Epithelial cell of esophagus (primary cell): ENCODE measurements around the gene PPDPF.

DNA sequence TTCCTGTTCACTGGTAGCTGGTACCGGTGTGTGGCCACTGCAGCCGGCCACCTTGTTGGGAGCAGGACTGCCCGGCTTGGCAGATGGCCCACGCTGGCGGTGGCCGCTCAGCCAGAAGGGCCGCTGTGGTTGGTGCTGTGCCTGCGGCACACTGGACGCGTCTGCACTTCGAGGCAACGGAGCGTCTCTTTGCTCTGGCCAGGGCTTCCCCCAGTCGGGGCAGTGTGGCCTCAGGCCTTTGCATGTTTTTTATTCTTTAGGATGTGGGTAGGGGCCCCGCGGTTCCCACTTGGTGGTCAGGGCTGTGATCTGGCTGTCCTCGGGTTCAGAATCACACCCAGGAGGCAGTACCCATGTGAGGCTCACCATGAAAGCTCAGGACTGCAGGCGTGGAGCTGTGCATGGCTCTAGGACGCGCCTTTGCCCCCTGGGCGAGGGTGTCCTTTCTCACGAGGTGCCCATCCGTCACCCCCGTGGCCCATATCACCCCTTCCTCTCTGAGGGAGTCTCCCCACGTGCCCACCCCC, 9.9 kb upstream of the COL20A1 start:
- RRBS, result 99% methylated on average over 1 of the region's 25 CpGs

GRCh38 chr20:63283797-63284088, 9.2 kb upstream of the COL20A1 start:
- RRBS, result no CpG with 5 or more reads among the region's 16 CpGs

DNA sequence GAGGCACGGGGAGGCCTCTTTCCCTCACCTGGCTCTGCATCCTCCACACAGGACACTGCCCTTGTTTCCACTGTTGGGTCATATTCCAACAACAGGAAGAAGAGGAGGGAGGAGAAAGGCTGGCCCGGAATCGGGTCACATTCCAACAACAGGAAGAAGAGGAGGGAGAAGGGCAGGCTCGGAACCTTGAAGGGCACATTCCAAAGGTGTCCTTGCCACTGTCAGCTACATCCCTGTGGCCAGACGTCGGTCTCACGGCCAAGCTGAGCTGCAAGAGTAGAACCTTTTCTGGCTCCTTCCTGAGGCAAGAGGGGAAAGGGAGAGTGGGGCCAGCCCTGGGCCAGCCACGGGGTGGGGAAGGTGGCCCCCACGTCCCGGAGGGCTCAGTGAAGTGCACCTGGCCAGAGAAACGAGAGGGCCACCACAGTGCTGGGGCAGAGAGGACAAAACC, 25.4 kb downstream of the CHRNA4 start:
- RRBS, result no CpG with 5 or more reads among the region's 11 CpGs

DNA sequence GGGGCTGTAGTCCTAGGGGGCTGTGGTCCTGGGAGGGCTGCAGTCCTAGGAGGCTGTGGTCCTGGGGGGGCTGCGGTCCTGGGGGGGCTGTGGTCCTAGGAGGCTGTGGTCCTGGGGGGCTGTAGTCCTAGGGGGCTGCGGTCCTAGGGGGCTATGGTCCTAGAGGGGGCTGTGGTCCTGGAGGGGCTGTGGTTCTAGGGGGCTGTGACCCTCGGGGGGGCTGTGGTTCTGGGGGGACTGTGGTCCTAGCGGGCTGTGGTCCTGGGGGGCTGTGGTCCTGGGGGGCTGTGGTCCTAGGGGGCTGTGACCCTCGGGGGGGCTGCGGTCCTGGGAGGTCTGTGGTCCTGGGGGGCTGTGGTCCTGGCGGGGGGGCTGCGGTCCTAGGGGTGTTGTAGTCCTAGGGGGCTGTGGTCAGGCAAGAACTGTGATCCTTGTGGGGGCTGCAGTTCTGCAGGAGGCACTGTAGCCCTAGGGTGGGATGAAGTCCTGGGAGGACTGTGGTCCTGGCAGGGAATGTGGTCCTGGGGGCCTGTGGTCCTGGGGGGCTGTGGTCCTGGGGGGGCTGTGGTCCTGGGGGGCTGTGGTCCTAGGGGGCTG, 7.4 kb downstream of the CHRNA4 start:
- RRBS, result no CpG with 5 or more reads among the region's 8 CpGs

GRCh38 chr20:63434648-63435229, 37.7 kb downstream of the KCNQ2 start:
- RRBS, result no CpG with 5 or more reads among the region's 29 CpGs

GRCh38 chr20:63520710-63520909, at the start of gene PPDPF:
TSS of gene PPDPF (plus strand) at chr20:63520765.
- RRBS, result no CpG with 5 or more reads among the region's 37 CpGs

GRCh38 chr20:63589528-63590580, 15.8 kb upstream of the HELZ2 start:
- RRBS, result 92% methylated on average over 3 of the region's 58 CpGs

DNA sequence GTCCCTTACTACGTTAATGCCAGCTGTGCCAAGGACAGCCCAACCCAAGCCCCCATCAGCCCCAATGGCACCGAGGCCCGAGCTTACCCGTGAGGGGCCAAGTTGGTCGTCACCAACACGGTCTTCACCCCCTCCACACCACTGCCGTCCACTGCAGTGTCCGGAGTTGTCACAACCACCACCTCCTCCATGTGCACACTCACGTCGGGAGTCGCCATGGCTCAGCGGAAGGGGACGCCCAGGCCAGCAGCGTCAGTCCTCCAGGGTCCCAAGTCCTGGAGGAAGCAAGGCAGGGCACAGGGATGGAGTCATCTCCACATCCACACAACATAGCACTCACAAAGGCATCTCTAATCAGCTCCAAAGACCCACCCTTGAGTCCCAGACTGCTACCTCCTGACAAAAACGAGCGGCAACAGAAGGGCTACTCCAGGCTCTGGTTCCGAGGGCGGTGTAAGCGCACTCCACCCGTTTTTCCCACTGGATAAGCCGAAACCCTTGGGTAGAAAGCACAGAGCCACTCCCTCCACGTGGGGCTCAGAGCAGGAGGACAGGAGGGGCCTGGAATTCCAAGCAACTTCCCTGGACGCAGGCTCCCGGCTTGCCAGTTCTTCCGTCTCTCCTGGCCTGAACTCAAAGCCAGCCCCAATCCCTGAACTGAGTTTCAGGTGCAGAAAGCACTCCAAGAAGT, 7.6 kb downstream of the GMEB2 start:
- RRBS, result no CpG with 5 or more reads among the region's 25 CpGs

GRCh38 chr20:63635712-63636283, 8.9 kb upstream of the GMEB2 start:
- RRBS, result no CpG with 5 or more reads among the region's 14 CpGs

DNA sequence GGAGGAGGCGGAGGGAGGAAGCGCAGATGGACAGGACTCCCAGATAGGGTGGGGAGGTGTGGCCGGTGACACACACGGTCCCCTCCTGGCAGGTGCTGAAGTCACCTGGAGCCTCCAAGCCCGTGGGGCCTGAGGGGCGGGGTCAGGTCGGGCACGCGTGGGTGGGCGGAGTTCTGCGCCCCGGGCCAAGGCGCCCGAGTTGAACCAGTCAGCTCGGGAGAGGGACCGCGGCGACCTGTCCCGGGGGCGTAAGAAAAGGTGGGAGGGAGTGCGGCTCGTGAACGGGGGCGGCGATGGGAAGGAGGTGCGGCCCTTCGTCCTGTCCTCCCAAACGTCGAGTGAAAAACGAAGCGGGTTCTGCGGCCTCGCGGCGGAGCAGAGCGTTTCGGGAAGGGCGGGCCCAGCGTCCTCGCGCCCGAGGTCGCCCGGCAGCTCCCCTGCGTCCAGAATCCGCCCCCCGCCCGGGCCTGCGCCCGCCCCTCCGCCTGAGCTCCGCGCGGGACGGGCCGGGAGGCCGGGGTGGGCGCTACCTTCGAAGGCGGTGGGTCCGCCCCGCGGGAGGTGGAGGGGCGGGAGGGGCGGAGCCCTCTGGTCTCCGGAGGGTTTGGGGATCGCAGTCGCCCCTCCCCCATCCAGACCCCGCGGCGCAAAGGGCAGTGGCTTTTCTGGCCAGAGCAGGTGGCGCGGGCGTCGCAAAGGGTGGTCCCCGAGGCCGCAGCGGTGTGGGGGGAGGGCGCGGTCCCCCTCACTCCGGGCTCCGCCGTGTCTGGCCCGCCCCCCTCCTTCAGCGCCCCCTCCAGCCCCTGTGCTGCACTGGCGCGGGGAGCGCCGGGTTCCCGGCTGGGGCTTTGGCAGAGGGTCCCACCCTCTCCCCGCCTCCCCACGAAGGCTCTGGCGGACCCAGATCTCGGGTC, 924 bp downstream of the STMN3 start:
- RRBS, result 2% methylated on average over 40 of the region's 94 CpGs

DNA sequence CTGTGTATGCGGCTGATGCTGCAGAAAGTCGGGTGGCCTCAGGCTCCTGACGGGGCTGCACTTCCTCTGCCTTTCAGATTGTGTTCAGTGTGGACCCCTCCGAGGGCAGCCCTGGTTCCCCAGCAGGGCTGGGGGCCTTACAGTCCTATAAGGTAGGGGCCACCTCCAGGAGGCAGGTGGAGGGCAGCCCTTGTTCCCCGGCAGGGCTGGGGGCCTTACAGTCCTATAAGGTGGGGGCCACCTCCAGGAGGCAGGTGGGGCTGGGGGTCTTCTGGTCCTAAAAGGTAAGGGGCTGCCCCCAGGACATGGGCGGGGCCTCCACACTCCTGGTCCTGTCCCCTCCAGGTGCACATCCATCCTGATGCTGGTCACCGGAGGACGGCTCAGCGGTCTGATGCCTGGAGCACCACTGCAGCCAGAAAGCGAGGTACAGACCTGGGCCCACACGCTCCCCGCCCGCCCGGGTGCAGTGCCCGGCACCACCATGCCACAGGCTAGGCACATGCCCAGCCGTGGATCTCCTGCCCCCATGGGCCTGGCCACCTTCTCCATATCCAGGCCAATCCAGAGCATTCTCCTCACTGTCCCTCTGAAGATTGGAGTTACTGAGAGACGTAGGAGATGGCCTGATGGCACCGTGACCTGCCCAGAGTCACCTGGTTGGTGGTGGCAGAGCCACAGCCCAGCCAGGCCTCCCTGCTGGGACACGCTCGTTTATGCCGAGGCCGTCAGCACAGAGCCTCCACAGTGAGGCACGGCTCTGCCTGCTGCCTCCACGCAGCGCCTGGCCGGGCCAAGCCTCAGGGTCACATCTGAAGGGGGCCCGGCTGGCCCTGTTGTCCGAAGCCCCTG, 10.8 kb upstream of the TNFRSF6B start:
- RRBS, result 97% methylated on average over 7 of the region's 28 CpGs

DNA sequence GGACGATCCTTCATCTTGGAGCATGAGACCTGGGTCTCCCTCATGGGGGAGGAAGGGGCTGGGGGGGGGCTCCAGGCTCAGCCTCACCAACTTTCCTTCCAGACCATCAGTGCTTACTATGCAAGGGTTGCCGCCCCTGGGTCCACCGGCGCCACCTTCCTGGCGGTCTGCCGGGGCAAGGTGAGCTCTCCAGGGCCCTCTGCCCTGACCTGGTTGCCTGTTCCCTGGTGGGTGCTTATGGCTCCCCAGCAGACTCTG, 7.6 kb upstream of the TNFRSF6B start:
- RRBS, result no CpG with 5 or more reads among the region's 6 CpGs

- RRBS, result no CpG with 5 or more reads among the region's 9 CpGs
These were observed 3.9 kb upstream of the ABHD16B start for GRCh38 chr20:63857290-63857848.

- RRBS, result no CpG with 5 or more reads among the region's 18 CpGs
These were observed 13.1 kb upstream of the DNAJC5 start for GRCh38 chr20:63881773-63882358.

GRCh38 chr20:64037235-64038185, 1.5 kb downstream of the C20orf204 start:
- RRBS, result 4% methylated on average over 6 of the region's 37 CpGs

- RRBS, result 1% methylated on average over 26 of the region's 94 CpGs
These were observed 890 bp downstream of the SOX18 start for GRCh38 chr20:64048443-64049055.

DNA sequence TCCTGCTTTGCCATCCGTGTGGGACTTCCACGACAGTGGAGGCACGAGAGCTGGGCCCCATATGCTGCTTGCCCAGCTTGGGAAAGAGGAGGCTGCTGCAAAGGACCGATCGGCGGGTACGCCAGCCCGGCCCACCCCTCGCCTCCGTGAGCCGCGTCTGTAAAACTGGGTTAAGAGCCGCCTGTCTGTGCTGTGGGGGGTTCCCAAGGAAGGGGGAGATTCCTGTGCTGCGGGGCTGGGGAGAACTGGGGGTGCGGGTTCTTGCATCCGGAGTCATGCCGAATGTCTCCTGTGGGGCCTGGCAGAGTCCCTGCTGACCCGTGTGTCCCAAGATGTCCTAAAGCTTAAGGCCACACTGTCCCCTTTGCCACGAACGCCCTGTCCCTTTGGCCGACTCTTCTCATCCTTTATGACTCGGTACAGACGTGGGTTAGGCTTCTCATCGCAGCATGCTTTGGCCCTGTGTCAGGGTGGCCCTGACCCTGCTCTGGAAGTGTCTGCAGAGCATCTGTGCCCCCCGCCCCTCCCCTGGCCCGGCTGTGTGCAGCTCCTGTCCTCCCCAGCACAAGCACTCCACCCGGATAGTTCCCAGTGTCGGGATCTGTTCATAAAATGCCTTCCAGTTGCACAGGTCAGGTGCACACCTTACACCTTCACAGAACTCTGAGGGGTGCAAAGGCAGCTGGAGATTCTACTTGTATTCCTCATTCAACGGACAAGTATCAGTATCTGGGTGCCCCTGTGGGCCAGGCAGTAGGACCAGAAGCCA, 539 bp downstream of the OPRL1 start:
- RRBS, result 50% methylated on average over 1 of the region's 29 CpGs

- RRBS, result no CpG with 5 or more reads among the region's 30 CpGs
These were observed 3.8 kb upstream of the MYT1 start for GRCh38 chr20:64160038-64161188.

DNA sequence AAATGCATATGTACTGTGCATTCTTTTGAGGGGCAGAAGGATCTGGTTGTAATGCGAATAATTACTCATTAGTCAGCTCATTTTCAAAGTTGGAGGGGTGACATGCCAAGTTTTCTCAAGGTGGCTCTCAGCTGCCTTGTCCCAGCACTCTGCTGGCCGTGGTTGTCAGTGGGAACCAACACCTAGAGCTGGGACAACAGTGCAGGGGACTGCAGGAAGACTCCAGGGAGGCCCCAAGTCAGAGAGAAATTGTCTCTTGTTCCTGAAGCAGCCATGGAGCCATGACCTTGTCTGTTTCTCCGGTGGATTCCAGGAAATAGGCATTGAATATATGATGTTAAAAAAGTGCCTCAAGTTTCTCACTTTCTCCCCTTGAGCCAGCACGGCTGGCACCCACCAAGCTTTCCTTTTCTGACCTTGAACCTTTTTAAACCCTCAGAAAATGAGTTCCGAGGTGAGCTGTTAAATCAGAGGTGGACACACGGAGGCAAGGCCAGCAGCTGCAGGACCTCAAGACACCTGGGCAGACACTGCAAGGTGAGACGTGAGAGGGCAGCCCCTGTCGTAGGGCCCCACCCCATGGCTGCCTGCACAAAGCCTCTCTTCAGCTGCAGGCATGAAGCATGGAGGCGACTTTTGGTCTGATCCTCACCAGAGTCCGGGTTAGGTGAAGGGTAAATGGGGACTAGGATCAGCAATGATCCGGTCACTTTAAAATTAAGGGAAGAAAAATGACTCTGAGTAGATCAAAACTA, 25.5 kb downstream of the MYT1 start:
- RRBS, result 89% methylated on average over 2 of the region's 11 CpGs

DNA sequence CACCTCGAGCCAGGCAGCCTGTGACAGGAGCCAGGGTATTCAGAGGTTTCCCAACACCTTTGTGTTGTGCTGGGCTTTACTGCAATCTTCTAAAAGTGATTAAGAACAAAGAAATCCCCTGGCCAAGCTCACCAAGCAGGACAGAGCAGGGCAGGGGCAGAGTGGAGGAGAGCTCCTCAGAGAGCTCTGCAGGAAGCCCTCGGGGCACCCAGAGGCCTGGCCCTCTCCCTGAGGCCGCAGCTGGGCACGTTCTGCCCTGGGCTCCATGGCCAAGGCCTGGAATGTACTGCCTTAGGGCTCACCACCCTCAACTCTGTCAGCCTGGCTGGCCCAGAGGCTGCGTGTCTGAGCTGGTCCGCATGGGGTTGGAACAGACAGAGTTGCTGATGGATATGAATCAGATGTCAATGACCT, 33.4 kb upstream of the PCMTD2 start:
- RRBS, result no CpG with 5 or more reads among the region's 6 CpGs